ENCODE measurements around the genes AP1M2 and ILF3.

- PRO-cap = unidirectional peak, plus-strand start at chr19:10409069
These were observed 5.4 kb upstream of the CDC37 start for GRCh38 chr19:10408625-10409255.

GRCh38 chr19:10430547-10431709, 10.6 kb downstream of the PDE4A start:
- PRO-cap = bidirectional peak, plus-strand start at chr19:10430742, minus-strand start at chr19:10430699

GRCh38 chr19:10461214-10462046, 41.1 kb downstream of the PDE4A start:
- PRO-cap = no peak

DNA sequence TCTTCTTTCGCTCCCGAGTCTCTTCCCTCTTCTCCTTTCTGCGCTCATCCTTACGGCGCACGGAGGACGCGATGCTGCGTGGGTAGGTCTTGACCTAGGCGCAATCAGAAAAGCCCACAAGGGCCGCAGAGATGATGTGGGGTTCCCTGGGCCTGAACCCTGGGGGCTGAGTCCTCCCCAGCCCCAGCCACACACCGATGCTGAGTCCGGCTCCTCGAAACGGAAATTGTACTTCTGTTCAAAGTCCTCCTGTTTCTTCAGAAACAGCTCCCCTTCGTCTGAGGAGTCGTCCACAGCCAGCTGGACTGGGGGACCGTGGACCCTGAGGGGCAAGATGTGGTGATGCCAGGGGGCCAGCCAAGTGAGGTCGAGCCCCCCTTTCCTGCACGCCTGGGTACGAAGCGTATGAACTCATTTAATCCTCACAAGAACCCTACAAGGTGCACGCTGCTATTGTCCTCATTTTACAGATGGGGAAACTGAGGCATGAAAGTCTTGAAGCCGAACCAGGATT, 6.1 kb downstream of the KRI1 start:
- PRO-cap = no peak

- PRO-cap = no peak
These were observed 5.6 kb downstream of the KRI1 start for GRCh38 chr19:10560130-10560707.

GRCh38 chr19:10586910-10587474, at the start of gene AP1M2:
Gene AP1M2, minus strand, starts transcription at chr19:10587312.
- PRO-cap = unidirectional peak, minus-strand start at chr19:10587281

- PRO-cap = no peak
These were observed 1.4 kb downstream of the SLC44A2 start for GRCh38 chr19:10626806-10627139.

- PRO-cap = unidirectional peak, minus-strand start at chr19:10653844
These were observed 496 bp upstream of the ILF3 start for GRCh38 chr19:10653491-10654209.

- PRO-cap = unidirectional peak, plus-strand start at chr19:10654370
These were observed at the start of gene ILF3 for GRCh38 chr19:10654210-10654517. Gene ILF3, plus strand, starts transcription at chr19:10654346.

DNA sequence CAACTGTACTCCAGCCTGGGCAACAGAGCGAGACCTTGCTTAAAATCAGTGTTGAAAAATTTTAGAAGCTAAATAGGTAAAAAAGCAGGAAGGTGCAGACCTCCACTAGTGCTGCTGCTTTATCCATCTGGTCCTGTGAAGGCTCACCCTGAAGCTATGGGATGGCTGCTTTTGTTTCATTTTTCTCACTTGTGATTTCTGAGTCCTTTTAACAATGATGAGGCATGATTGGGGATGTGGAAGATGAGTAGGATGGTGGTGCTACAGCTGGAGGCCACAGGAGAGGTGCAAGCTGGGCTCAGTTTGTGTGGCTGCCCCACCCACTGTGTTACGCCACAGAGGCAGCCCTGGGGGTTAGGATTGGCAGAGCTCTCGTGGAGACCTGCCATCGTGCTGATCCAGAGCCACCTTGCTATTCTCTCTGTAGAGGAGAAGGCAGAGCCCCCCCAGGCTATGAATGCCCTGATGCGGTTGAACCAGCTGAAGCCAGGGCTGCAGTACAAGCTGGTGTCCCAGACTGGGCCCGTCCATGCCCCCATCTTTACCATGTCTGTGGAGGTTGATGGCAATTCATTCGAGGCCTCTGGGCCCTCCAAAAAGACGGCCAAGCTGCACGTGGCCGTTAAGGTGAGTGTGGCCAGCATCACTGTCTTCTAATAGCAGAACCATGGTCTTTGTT, 19.5 kb upstream of the QTRT1 start:
- PRO-cap = no peak

DNA sequence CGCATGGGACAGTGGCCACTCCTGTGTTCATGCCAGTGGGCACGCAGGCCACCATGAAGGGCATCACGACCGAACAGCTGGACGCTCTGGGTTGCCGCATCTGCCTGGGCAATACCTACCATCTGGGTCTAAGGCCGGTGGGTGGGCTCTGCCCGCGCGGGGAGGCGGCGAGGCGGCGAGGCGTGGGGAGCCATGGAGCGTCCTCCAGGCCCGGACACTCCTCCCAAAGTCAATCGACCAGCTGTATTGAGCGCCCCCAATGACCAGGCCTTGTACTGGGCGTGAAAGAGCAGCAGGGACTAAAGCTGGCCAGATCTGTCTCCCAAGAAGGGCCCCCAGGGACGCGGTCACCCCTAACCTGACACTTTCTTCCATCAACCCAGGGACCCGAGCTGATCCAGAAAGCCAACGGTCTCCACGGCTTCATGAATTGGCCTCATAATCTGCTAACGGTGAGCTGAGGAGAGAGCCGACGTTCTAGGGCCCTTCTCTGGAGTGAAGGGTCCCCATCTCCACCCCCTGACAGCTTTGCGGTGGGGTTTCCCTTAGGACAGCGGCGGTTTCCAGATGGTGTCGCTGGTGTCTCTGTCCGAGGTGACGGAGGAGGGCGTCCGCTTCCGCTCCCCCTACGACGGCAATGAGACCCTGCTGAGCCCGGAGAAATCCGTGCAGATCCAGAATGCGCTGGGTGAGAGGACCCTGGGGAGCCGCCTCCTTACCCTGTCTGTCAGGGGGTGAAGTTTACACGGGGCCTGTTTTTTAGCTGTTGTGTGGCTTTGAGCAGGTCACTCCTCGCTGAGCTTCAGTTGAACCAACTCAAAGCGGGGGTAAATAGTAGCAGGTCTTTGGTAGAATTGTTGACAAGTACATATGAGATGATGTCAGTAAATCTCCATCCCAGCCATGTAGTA, 583 bp downstream of the QTRT1 start:
- PRO-cap = no peak

GRCh38 chr19:10727870-10728253, 10.0 kb downstream of the DNM2 start:
- PRO-cap = no peak

DNA sequence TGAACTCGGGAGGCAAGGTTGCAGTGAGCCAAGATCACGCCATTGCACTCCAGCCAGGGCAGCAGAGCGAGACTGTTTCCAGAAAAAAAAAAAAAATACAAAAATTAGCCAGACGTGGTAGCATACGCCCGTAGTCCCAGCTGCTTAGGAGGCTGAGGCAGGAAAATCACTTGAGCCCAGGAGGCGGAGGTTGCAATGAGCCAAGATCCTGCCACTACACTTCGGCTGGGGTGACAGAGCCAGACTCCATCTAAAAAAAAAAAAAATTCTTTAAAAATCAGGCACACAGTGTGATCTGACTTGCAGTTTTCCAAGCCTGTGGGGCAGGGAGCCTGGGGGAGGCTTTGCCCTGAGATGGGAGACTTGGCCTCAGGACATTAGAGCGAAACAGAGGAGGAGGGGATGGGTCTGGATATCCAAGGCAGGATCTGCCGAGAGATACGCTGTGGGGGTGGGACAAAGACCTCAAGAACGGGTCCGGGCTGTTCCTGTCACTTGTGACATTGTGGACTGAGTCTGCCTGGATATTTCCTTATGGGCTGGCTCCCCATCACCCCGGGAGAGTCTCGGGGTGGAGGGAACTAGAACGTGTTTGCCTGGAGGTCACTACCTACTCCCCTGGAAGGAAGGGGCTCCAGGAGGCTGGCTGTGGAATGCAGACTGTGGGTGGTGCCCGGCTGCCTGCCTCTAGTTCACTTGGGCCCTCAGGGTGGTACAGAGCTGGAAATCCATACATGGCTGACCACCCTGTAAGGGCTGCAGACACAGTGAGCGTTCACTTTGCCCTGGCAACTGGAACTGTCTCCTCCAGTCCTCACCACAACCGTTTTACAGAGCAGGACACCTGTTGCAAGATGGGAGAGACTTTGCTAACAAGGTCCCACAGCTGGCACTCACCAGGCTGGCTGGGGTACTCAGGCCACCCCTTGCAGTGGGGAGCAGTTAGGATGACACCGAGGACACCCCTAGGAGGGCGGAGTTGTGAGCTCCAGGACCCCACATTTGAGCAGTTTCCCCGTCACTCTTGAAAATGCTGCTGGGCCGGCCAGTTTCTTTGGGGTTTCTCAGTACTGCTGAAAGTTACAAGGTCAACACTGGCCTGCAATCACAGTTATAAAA, 26.4 kb downstream of the DNM2 start:
- PRO-cap = no peak

- PRO-cap = bidirectional peak, plus-strand start at chr19:10751476, minus-strand start at chr19:10751391
These were observed 33.4 kb downstream of the DNM2 start for GRCh38 chr19:10750817-10752121.

DNA sequence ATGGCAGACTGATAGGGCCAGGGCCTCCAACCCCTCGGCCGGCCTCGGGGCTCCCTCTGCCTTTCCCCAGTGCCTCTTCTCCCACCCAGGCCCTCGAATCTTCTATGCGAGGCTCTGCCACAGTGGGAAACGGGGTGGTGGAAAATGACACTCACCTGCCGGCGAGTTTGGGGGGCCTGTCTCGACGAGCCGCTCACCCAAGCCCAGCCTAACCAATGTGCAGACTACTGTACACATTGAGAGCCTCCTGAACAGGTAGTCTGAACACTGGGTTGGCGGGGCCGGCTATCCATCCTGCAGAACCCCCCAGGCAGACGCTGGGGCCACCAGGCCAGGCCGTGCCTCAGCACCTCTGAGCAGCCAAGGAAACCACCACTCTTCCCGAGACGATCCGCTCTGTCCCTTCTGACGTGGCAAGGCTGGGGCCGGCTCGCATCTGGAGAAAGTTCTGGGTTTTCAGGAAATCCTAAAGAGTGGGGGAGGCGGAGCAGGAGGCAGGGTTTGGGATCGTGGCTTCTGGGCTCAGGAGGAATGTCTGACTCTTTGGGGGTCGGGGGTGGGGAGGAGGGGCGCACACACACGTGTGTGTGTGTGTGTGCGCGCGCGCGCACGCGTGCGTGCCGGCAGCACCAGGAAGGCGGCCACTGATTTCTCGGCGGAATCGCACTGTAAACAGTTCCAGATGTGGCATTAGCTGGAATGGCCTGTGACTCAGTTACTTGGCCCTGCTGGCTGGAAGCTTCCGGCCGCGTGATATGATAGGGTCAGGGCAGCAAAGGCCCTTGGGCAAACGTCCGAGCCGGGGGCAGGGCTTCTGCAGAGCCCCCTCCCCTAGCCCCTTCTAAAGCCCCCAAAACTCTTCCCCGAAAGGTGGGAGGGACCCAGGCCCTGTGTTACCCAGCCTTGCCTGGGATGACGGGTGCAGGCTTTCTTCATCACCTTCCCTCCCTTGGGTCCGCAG, 18.5 kb downstream of the TMED1 start:
- PRO-cap = bidirectional peak, plus-strand start at position 472 of the sequence, minus-strand start at position 354 of the sequence

DNA sequence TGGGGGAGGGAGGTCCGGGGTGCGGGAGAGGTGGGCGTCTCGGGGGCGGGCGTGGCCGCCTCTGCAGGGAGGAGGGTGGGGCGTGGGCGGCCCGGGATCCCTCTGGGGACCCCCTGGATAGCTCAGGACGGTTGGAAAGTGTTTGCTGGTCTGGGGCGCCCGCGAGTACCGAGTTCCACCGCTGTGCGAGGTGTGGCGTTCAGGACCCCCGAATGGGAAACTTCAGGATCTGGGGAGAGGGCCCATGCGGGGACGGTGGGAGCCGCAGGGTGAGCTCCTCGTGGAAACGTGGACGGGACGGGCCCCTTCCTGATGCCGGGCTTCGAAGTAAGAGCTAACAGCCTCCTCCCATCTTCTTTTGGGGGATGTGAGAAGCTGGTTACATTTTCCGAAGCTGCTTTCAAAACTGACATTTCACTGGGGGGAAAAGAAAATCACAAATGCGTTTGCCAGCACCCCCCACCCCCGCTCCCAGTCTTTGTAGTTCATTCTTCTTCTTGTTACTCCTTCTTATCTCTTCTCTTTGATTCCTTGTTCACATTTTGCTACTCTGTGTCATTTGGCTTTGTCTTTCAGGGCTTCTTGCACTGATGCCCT, 1.0 kb downstream of the CARM1 start:
- PRO-cap = no peak

DNA sequence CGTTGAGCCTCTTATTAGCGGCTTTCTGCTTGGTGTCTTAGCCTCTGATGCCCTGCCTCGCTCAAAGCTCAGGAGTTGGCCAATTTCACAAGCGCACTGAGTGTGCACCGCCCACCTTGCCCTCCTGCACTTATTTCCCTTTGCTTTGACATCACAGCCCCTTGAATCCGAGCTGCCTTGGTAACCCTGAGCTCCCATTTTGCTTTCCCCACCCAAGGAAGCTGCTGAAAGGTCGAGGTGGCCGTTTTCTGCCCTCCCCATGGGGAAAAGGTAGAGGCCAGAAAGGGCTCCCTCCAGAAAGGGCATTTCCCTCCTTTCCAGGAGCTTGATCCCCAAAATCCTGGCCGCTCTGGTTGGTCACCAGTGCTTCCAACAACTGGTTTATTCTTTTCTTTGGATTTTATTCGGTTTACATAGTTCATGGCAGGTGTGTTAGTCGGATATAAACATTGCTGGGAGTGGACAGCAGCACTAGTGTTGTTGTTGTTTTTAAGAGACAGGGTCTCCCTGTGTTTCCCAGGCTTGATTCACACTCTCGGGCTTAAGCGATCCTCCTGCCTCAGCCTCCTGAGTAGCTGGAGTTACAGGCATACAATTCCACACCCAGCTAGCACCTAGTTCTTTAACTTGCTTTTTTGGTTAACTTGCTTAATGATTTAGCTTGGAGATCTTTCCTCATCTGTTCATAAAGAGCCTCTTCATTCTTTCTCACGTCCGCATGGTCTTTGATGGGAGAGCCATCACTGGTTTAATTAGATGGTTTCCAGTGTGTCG, 9.7 kb downstream of the YIPF2 start:
- PRO-cap = no peak

DNA sequence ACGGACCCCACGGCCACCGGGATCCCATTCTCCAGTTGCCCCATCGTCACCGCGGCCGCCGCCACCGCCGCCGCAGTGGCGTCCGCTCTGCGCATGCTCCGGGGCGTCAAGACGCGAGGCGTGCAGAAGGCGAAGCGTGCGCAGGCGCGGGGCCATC, 332 bp upstream of the SMARCA4 start:
- PRO-cap = bidirectional peak, plus-strand start outside the sequence, minus-strand start at position 89 of the sequence

GRCh38 chr19:11018134-11018609, 57.3 kb downstream of the SMARCA4 start:
- PRO-cap = no peak

- PRO-cap = no peak
These were observed 13.4 kb upstream of the LDLR start for GRCh38 chr19:11075689-11076457.